Prostate gland (tissue), 2 donors: Measurements from ENCODE around the gene OTC.

DNA sequence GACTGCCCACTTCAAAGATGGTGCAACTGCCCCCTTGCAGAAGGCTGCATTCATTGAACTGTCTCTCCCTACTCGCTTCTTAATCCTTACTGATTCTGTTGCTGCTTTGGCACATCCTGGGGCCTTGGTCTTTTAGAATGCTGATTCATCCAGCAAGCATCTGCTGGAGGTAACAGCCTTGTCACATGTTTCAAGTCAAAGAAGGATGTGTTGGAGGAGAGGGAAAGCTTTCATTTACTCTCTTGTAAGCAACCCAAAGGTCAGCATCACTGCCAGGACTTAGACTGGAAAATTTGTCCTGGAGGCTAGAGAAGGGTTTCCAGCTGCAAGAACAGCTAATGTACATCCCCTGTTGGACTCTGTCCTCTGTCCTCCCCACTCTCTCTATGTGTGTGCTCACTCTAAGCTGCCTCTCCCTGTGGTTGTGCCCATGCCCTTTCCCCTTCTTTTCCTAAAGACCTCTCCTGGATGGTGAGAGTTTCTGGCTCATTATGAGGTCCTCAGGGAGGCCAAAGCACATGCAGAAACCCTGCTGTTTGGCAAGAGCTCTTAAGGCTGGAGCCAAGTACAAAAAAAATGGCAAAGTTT lies 13.2 kb upstream of the SRPX start:
- PRO-cap, result no peak
- RAMPAGE, long total RNA, 2 experiments, result no peak in any of the 2 experiments

GRCh38 chrX:38287360-38288322 lies 39.7 kb downstream of the RPGR start:
- PRO-cap, result no peak
- RAMPAGE, long total RNA, 2 experiments, result start-site peak on the minus strand in 1 of 2 experiments, at chrX:38287786-38288772 at its widest, 9 reads per replicate

DNA sequence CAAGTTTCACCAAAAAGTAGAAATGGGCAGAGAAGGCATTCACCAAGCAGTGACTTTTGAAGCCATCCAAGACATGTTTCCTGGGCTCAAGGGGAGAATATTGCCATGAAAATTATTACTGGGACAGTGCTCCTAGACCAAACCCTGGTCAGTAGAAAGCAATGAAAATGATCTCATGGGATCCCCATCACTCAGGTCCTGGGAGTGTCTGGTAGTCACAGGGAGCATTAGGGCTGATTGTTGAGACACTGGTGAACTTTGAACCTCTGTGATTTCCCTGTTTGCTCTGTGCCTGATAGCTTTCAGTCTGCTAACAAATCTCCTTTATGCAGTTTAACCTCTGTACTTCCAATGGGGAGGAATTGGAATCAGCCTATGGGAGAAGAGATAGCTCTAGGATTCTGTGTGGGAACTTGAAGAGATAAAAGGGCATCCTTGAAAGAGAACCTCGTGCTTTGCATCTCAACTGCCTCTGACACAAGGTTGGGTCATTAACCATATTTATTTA lies 9.3 kb upstream of the OTC start:
- PRO-cap, result no peak
- RAMPAGE, long total RNA, 2 experiments, result no peak in any of the 2 experiments

GRCh38 chrX:38347235-38347598 lies 5.2 kb upstream of the OTC start:
- PRO-cap, result unidirectional peak, plus-strand start at chrX:38347438
- RAMPAGE, long total RNA, 2 experiments, result no peak in any of the 2 experiments

DNA sequence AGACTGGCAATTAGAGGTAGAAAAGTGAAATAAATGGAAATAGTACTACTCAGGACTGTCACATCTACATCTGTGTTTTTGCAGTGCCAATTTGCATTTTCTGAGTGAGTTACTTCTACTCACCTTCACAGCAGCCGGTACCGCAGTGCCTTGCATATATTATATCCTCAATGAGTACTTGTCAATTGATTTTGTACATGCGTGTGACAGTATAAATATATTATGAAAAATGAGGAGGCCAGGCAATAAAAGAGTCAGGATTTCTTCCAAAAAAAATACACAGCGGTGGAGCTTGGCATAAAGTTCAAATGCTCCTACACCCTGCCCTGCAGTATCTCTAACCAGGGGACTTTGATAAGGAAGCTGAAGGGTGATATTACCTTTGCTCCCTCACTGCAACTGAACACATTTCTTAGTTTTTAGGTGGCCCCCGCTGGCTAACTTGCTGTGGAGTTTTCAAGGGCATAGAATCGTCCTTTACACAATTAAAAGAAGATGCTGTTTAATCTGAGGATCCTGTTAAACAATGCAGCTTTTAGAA lies at the start of gene OTC:
TSS of gene OTC (plus strand) at position 403 of the 541 bp plus-strand sequence.
- PRO-cap, result no peak
- RAMPAGE, long total RNA, 2 experiments, result no peak in any of the 2 experiments

DNA sequence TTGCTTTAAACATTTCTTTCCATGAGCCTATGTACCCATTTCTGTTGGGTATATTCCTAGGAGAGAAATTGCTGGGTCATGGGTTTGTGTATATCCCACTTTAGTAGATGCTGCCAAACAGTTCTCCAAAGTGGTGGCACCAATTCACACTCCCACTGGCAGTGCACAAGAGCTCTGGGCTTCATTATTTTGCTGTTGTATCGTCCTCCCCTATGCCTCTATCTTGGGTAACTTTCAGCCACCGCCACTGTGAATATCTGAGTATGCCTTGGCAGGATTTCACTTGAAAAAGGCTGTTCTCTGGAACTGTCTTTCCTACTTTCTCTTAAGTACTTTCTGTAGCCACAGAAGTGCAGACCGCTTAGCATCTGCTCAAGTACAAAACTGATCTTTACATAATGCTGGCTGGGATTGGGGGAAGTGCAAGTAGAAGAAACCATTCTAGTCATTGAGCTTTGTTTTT lies 77.3 kb downstream of the MID1IP1 start:
- PRO-cap, result no peak
- RAMPAGE, long total RNA, 2 experiments, result no peak in any of the 2 experiments

GRCh38 chrX:39645409-39646052 lies 452.2 kb downstream of the BCOR start:
- PRO-cap, result no peak
- RAMPAGE, long total RNA, 2 experiments, result no peak in any of the 2 experiments

DNA sequence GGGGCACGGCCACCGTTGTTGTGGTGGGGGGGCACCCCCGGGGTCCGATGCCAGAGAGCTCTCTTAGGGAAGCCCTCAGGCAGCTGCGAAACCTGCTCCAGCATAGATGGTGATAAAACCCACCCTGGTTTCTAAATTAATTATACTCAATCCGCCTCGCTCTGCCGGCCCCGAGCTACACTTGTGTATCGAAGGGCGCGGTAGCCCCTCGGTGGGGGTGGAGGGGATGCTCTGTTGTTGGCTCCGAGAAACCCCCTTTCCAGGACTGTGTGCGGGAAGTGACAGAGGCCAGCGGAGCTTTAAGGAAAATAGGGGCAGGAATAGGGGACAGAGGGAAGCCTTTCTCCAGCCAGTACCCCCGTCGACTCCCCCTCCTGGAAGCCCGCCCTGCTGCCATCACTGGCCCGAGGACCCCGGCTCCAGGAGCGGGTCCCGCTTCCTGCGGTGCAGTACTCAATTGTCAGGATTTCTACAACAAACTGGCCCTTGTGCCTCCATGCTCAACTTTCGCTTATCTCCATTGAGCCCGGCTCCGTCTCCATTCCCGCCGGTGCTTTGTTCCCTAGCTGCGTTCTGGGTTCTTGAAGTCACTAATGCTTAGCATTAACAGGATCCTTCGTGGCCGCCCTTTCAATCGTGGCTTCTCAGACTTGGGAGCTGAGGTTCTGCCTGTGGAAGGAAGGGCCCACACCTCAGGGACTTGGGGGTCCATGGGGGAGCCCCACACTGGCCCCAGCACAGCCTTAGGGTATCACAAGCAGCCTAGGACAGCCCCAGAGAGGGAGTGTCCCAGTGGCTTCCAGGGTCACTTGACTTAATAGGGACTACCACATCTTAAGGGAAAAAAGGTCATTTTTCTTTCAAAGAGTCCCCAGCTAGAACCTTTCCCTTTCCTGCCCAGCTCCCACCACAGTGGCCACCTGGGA lies 408.1 kb downstream of the BCOR start:
- PRO-cap, result no peak
- RAMPAGE, long total RNA, 2 experiments, result no peak in any of the 2 experiments

- PRO-cap, result no peak
- RAMPAGE, long total RNA, 2 experiments, result no peak in any of the 2 experiments
These were observed 323.5 kb downstream of the BCOR start for GRCh38 chrX:39773870-39775063.

DNA sequence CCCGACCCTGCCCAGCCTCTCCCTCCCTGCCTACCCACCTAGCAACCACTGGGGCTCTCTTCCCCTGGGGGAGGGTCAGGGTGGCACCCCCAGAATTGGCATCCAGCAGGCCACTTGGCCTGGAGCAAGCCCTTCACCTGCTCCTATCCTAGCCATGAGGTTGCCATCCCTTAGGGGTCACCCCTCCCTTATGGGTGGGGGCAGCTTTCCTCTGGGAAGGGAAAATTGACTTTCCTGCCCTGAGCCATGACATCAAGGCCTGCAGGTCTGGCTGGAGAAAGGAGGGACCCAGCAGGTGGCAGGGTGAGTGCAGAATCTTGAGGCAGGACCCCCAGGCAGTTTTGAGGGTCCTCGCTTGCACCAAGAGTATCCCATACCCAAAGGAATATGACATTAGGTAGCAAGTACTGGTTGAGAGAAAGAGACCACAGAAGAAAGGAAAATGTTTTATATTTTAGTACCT lies 300.4 kb downstream of the BCOR start:
- PRO-cap, result no peak
- RAMPAGE, long total RNA, 2 experiments, result no peak in any of the 2 experiments

DNA sequence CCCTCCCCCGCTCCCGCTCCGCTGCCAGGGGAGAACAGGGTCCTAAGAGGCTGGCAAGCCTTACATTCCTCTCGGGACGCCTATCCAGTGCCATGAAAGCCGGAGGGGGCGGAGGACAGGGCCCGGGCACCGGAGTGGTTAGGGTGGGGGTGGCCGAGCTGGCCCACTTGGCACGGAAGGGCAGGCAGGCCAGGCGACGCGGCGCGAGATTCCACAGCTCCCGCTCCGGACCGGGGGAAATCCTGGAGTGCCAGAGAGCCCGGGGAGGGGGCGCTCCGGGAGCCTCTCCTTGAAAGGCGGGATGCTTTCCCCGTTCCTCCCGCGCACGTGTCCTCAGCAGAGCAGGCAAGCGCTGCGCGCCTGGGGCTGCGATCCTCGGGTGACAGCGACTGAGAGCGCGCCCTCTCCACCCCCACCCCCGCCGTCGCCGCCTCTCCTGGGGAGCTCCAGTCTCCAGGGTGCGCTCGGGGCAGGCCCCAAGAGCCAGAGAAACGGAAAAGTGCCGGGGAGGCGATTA lies 84.0 kb downstream of the BCOR start:
- PRO-cap, result no peak
- RAMPAGE, long total RNA, 2 experiments, result no peak in any of the 2 experiments

- PRO-cap, result bidirectional peak, plus-strand start at chrX:40109859, minus-strand start at chrX:40109836
- RAMPAGE, long total RNA, 2 experiments, result no peak in any of the 2 experiments
These were observed 12.0 kb upstream of the BCOR start for GRCh38 chrX:40109620-40110226.

DNA sequence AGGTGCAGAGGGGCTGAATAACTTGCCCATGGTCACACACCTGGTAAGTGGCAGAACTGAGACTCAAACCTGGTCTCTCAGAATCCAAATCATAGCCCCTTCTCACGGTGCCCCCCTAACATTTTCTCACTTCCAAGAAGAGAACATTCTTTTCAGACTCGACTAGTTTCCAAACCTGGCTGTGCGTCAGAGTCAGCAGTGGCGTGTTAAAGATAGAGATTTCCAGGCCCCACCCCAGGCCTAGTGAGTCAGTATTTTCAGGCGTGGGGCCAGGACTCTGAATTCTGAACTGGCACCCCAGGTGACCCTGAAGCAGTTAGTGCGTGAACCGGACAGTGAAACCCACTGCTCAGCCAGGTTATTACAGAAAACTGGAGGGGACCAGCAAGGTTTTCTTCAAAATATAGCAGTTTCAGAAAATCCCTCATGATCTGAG lies 34.9 kb upstream of the BCOR start:
- PRO-cap, result bidirectional peak, plus-strand start at position 315 of the sequence, minus-strand start at position 183 of the sequence
- RAMPAGE, long total RNA, 2 experiments, result no peak in any of the 2 experiments

GRCh38 chrX:40169863-40170245 lies 72.1 kb upstream of the BCOR start:
- PRO-cap, result no peak
- RAMPAGE, long total RNA, 2 experiments, result no peak in any of the 2 experiments

- PRO-cap, result bidirectional peak, plus-strand start at chrX:40175826, minus-strand start at chrX:40175759
- RAMPAGE, long total RNA, 2 experiments, result no peak in any of the 2 experiments
These were observed 77.9 kb upstream of the BCOR start for GRCh38 chrX:40175413-40176323.

DNA sequence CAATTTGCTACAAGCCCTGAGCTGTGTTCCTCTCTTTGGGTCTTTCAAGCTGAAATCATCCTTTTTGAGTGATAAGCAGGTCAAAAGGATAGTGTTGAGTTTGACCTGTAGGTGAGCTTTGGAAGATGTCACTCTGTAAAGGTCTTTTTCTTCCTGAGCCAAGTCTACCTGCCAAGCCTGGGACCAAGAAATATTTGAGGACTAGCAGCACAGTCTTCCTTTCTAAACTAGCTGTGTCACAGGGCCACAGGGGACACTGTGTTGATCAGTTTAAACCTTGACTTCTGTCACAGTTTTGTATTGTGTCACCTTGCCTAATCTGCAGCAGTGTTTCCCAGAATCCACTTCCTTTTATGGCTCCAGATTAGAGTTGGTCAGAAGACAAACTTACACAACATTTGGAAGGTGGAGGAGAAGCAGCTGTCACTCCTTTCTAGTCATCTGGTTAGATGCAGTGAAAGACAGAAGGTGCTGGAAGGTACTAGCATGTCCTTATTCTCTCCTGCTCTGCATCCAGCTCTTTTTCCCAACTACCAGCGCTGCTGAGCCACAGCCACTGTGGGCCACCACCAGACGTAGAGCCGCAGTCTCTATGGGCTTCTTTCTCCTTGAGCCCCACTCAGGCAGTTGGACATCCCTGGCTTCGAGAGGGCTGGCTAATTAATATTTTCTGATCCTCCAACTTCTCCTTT lies 143.1 kb upstream of the BCOR start:
- PRO-cap, result no peak
- RAMPAGE, long total RNA, 2 experiments, result no peak in any of the 2 experiments

- PRO-cap, result no peak
- RAMPAGE, long total RNA, 2 experiments, result no peak in any of the 2 experiments
These were observed 165.2 kb upstream of the BCOR start for GRCh38 chrX:40262717-40263693.

DNA sequence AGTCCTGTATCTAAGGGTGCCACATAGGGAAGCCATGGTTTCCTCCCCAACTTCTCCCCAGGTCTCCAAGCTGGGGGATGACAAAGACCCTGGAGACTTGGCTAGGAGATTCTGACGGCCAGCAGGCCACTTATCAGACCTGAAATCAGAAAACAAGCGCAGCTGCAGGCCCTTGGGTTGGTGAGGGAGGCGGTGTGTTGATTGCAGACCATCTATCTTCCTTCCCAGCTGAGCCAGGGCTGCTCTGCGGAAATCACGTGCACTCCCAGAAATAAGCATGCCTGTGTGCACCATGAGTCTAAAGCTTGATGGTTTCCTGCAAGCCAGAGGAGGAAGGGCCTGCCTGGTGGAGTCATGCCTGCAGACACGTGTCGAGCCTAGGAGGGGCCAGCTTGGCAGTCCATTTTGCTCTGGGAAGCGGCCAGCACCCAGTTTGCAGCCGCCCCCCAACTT lies 175.6 kb upstream of the BCOR start:
- PRO-cap, result no peak
- RAMPAGE, long total RNA, 2 experiments, result no peak in any of the 2 experiments

GRCh38 chrX:40471719-40472572 lies 108.8 kb upstream of the ATP6AP2 start:
- PRO-cap, result bidirectional peak, plus-strand start at chrX:40472314, minus-strand start at chrX:40472142
- RAMPAGE, long total RNA, 2 experiments, result no peak in any of the 2 experiments

DNA sequence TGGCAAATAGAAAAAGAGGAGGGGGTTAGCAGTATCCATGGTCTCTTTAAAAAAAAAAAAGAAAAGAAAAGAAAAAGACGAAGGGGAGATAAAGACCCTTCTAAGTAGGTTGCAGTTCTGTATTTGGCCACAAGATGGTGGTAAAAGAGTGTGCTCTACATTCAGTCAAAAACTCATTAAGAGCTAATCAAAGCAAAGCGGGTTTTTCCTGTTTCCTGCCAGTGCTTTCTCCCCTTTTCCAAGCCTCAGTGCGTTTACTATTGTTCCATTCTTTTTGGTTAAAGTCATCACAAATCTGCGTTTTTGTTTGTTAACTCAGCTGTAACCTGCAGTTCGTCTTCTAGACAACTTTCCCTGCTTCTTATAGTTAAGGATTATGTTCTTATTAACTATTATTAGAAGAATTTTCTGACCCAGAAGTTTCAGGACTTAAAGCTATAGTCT lies 36.8 kb upstream of the ATP6AP2 start:
- PRO-cap, result no peak
- RAMPAGE, long total RNA, 2 experiments, result no peak in any of the 2 experiments